HL-60 (cell line): Measurements from ENCODE around the gene PRIMA1.

- RRBS, result no CpG with 5 or more reads among the region's 6 CpGs
These were observed 109.6 kb downstream of the LGMN start for GRCh38 chr14:92638875-92639252.

DNA sequence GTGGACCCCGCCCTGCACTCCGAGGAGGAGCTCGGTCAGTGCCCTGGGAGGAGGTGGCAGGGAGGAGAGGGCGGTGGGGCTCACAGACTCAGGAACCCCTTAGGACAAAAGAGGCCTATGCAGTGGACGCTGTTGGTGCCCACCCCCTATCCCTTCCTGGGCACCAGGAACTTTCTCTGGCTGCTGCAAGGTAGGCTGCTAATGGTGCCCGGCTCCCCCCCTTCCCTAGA, 95.5 kb downstream of the LGMN start:
- RRBS, result no CpG with 5 or more reads among the region's 6 CpGs

DNA sequence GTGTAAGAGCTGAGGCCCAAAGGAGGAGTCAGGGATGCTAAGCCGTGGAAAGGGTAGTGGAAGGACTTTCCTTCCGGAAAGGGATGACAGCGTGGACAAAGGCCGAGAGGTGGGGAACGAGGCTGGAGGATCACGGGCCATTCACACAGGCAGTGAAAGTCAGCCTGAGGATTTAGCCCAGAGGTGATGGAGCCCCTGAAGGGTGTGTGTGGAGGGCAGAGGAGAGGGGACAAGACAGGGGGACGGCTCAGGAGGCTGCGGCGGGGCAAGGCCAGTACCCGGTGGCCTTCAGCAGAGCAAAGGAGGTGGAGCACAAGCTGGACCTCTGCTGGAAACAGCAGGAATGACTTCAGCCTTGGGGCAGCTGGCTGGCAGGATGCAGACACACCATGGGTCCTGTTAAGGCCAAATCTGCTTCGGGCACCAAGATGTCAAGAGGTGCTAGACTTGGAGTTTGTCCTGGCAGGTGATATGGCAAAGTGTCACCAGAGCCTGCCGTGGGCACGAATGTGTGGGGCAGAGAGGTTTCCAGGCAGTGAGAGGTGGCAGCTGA, 92.2 kb downstream of the LGMN start:
- RRBS, result no CpG with 5 or more reads among the region's 13 CpGs

DNA sequence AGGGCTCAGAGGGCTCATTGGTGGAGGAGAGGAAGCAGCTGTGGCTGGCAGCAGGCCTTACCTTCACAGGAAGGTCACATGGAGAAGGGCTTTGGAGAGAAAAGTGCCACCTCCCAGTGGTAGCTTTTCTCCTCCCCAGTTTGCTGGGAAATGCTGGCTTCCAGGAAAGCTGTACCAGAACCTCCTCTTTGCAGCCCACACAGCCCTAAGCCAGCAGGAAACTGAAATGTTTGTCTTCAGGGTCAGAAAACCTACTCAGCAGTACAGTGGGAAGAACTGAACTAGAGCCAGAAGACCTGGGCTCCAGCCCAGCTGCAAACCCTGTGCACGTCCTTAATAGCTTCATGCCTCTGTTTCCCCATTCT, 55.5 kb downstream of the LGMN start:
- RRBS, result no CpG with 5 or more reads among the region's 1 CpG

GRCh38 chr14:92726116-92726733, 22.2 kb downstream of the LGMN start:
- RRBS, result no CpG with 5 or more reads among the region's 12 CpGs

- RRBS, result no CpG with 5 or more reads among the region's 4 CpGs
These were observed 13.7 kb upstream of the GOLGA5 start for GRCh38 chr14:92780299-92780913.

- RRBS, result no CpG with 5 or more reads among the region's 13 CpGs
These were observed 16.0 kb upstream of the CHGA start for GRCh38 chr14:92906742-92907601.

- RRBS, result no CpG with 5 or more reads among the region's 9 CpGs
These were observed 42.4 kb downstream of the ITPK1 start for GRCh38 chr14:93073229-93073777.

DNA sequence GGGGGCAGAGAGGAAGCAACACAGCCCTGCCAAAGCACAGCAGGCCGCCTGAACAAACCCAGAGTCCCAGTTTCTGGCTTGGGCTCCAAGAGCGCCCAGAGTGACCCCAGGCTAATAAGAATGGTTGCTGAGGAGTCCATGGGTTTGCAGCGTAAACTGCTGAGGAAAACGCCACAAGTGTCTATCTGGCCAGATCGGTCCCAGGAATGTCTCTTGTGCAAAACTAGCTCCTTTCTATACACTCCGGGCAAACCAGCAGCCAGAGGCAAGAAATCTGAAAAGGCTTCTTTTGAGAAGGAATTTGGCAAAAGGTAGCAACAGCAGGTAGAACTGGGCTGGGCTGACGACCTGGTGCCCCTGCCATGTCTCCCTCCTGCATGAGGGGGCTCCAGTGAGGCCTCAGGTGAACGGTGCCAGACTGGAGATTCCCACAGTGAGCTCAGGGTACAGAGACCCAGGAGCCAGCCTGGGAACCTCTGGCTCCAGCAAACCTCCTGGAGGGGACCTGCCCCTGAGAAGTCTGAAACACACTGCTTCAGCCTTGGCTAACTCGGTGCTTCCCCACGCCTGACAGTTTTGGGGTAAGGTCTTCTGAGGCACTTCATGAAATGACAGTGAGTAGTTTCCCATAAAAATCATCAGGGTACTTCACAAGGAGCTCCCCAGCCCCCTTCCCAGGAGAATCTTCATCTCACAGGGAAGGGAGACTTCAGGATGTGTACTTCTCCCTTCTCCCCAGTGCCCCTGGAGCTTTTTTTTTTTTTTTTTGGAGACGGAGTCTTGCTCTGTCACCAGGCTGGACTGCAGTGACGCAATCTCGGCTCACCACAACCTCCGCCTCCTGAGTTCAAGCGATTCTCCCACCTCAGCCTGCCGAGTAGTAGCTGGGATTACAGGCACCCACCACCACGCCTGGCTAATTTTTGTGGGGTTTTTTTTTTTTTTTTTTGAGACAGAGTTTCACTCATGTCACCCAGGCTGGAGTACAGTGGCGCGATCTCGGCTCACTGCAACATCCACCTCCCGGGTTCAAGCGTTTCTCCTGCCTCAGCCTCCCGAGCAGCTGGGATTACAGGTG, 10.6 kb downstream of the ITPK1 start:
- RRBS, result no CpG with 5 or more reads among the region's 23 CpGs

GRCh38 chr14:93183352-93184059, 1.2 kb downstream of the MOAP1 start:
- RRBS, result no CpG with 5 or more reads among the region's 14 CpGs

GRCh38 chr14:93218341-93218926, 11.4 kb downstream of the UBR7 start:
- RRBS, result 100% methylated on average over 1 of the region's 10 CpGs

GRCh38 chr14:93309129-93309752, 23.6 kb downstream of the BTBD7 start:
- RRBS, result no CpG with 5 or more reads among the region's 4 CpGs

DNA sequence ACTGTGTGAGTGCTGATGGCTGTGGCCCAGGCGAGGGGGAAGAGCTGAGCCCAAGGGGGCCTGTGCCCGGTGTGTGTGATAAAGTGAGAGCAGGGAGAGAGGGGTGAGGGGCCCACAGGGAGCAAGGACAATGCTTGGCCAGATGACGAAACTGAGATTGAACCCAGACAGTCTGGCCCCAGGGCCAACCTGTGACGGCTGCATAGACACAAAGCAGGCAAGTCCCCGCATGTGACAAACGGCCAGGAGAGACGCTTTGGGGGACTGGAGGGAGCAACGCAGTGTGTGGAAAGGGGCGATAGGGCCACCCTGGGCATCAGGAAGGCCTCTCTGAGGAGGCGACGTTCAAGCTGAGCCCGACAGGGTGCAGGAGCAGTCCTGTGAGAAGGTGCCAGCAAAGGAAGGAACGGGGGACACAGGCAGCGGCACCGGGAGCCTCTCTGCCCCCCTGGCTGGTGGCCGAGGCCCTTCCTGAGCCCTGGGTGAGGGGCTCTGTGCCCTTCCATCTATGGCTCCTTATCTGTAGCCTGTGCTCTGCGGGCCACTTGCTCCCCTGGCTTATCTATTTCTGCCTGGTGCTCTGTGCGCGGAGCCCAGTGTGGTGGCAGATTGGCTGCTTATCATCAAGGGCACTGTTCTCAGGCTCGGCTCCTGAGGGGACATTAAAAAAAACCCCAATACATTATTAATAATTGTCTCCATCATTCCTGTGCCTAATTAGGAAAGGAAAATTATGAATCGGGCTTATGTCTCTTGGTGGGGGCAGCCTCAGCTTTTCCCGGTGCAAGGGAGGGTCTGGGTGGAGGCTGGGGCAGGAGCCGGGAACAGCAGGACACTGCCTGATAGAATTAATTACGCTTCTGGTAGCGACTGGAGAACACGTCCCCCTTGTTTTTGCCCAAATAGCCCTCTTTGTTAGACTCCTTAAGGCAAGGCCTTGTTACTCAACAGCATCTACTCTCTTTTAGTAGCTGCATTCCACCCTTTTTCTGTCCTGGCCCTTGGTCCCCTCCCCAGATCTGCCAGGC, 39.8 kb downstream of the PRIMA1 start:
- RRBS, result no CpG with 5 or more reads among the region's 26 CpGs

GRCh38 chr14:93788286-93789529, at the start of gene PRIMA1:
PRIMA1 (minus strand) TSS chr14:93788485.
- RRBS, result 16% methylated on average over 52 of the region's 118 CpGs

DNA sequence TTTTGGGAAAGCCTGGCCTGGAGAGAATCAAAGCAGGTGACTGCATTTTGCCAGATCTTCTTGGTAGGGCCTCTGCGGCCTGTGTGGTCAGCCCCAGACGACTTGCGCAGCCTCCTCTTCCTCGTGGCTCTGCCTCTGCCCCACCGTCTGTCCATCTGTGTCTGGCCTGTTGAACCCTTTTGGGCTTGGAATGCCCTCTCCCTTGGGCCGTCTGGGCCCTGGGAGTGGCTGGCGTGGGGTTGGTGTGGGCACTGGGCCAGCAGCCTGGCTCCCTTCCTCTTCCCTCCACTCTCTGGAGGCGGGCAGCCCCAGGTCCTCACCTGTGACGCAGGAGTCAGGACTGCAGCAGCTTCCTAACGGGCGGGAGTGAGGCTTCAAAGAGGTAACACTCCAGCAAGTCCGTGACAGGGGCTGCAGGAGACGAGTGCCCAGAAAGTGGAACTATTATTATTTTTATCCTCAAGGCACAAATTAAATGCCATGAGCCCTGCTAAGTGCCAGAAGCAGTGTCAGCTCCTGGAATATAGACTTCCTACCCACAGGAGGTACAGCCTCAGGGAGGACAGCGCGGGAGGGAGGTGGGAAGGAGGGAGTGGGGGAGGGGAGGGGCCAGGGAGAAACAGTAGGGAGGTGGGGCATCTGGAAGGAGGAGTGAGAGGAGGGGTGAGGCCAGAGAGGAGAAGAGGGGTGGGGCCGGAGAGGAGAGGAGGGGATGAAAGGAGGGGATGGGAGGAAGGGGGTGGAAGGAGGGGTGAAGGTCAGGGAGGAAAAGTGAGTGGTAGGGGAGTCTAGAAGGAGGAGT, 9.5 kb upstream of the CCDC197 start:
- RRBS, result no CpG with 5 or more reads among the region's 16 CpGs

DNA sequence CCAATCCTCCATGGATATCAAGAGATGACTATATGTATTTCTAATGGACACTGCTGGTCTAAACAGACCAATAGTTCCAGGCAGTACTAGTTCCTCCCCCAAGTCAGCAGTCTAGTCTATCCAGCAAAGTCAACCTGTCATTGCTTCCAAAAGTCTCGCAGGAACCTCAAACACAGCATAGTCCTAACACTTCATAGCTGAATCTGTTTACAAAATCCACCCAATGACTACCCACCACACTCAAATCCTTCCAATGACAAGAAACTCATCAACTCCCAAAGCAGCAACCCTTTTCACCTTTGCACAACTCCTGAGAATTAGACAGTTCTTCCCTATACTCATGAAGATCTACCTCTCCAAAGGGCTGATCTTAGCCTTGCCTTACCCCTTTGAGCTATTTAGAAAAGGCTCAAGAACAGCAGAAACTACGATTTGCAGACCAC, 2.7 kb downstream of the DDX24 start:
- RRBS, result no CpG with 5 or more reads among the region's 2 CpGs

DNA sequence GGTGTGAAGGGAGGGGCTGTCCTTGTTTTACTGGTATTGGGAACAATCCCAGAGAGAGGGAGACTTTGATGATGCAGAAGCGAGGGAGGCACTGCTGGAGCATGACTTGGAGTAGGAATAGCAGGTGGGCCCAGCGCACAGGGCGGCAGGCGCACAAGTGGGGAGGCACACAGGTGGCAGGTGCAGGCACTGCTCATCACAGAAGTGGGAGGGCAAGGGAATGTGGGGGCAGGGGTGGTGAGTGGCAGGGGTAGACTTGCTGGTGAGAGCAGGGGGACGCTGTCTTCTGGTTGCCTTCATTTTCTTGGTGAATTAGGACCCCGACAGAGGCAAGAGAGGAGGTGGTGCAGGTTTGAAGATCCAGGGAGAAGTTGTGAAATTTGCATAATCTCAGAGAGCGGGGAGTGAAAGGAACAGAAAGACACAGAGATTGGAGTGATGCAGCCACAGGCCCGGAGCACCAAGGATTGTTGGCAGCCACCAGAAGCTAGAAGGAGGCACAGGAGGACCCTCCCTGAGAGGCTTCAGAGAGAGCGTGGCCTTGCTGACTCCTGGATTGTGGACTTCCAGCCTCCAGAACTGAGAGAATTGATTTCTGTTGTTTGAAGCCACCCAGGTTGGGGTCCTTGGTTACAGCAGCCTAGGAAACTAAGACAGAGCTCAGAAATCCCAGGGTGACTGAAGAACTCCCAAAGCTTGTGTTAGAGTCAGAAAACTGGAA, 18.1 kb downstream of the IFI27L1 start:
- RRBS, result no CpG with 5 or more reads among the region's 9 CpGs

DNA sequence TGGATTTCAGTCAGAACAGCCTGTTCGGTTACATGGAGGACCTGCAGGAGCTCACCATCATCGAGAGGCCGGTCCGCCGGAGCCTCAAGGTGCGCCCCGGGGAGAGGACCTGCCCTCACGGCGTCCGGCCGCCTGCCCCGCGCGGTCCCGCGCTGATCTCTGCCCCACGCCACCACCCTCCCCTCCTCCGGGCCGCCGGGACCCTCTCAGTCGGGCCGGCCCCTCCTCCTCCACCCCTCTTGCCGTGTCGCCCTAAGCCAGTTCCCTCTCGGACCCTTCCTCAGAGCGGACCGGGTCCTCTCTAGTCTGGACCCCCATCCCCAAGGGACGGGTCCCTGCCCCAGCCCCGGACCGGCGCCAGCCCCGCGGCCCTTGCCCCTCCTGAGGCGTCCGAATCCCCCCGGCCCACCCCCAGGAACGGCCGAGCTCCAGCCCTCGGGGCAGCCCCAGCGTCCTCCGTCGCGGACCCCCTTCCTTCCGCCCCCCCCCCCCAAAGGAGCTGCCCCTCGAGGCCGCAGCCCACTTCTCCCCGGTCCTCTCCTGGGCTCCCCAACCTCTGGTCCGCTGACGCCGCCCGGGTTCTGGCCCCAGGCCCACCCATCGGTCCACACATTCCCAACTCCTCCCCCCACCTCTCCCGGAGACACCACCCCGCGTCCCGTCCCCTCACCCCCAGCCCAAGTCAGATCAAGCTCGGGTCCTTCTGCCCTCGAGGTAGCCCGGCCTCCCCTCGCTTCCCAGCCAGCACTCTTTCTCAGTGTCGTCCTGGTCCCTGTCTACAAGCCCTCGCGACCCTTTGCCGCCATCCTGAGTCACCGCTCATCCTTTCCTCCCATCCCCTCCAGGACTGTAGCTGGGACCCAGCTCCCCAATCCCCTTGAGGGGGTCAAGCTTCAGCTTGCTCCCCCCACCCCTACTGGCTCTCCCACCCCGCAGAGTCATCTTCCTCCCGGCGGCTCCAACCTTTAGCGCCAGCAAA, 661 bp downstream of the PPP4R4 start:
- RRBS, result 8% methylated on average over 42 of the region's 69 CpGs